Measurements from ENCODE around the genes POLR1F, ITGB8, SP8, SP4 and CDCA7L.

- PRO-cap = no peak
Observed at GRCh38 chr7:19707167-19707717, 1.6 kb downstream of the POLR1F start.

DNA sequence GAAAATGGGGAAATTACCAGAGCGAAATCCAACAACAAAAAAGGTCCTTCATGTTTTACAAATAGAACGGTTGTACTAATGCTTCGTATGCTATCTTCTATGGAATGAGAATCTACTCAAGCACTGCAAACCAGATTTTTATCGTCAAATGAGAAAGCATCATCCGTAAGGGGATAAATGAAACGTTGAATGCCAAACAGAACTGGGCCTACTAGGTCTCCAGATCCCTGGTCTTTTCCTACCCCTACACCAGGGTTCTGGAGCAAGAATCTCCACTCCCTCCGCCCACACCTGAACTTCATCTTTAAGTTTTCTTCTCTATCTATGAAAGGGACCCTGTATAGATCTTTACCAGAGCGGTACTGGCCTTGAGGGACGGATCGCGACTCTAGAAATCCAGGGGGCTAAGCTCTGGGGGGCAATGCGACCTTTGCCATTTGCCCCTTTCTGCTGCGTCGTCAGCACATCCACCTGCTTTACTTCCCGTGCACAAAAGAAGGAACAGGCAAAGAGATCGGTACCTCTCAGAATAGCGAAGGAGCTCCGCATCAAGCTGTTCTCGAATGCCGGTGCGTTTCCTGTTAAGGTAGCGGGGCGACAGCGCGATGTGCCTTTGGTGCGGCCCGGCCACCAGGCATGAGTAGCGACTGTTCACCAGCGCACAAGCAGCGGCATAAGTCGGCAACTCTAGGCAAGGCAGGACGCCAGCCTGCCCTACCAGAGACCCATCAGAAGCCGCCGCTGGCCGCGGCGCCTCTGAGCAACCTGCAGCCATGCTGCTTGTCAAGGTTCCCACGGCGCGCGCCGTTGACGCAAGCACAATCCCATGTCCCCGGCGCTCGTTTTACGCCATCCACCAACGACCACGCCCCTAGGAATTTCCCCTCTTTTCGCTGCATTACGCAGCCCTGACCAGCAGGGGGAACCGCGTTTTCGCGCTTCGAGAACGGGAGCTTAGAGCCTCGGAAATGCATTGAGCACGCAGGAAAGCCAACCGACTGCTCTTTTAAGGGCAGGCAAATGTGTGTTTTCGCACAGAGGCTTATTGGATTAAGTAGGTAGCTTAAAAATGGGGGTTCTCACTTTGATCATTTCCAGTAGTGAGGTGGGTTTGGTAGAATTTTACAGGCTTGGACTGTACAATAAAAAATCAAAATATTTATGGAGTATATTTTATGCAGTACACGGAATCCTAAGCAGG, at the start of gene POLR1F:
POLR1F (minus strand) TSS at position 796 of the 1,201 bp plus-strand sequence.
- PRO-cap = bidirectional peak, plus-strand start at position 957 of the sequence, minus-strand start at position 785 of the sequence

DNA sequence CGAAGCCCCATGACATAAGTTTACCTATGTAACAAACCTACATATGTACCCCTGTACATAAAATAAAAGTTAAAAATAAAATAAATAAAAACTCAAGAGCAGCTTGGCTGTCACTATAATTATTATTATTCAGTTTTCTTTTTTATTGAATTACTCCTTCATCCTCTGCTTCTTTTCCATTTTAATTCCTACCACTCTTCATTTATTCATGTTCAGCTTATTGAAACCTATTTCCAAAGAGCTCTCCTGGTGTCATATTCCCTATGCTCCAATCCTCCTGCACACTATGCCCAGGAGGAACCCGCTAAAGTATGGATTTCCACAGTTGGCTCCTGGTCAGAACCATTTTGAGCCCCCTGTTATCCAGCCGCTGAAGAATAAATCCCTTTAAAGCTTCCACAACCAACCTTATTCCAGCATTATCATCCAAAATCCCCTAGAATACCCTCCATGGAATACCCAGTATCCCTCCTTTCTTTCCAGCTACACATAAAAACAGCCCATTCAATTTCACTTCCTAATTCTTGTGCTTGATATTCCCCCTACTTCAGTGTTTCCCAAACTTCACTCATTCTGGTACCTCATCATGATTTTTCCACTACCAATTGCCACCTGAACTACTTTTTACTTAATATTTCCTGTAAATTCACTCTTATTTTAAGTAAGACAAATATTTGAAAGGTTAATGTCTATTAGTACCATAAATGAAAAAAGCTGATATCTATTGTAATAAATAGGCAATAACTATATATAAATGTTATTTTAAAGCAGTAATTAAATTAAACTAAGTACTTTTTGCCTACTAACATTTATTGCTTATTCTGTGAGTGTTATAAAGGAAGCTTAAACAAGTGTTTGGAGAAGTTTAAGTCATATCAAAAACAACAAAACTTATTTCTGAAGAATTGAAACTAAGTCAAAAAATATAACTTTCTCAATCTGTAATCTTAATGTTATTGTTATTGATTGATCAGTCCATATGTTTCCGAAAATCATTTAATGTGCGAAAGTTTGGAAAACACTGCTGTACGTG, 3.0 kb downstream of the MACC1 start:
- PRO-cap = no peak

DNA sequence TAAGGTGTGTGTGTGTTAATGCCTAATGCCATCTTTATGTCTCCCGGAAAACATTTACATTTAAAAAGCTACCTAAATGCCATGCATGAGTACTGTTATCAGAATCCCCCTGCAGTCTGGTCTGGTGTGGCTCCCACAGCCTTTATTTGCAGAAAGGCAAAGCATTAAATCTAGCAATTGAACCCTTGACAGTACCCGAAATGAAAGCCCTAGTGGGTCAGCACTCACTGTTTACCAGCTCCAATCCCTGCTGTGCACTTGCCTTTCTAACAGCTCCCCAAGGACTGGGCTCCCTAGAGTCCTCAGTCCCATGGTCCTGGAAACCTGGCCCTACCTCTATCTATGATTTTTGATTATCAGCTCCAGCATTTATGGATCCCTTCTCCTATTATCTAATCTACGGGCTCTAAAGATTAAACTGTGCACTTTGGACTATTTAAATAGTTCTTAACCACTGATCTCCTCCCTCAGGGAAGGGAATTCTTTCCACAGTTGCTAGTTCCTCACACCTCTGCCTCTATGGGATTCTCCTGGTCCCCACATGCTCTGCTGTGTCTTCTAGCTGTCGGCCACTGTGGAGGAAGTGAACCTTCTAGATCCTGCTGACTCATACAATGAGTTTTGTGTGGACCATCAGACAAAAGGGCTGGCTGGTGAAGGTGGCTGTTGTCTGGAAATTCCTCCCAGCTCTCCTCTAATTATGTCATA, 2.0 kb upstream of the MACC1 start:
- PRO-cap = no peak

- PRO-cap = no peak
Observed at GRCh38 chr7:20296589-20296788, 34.2 kb upstream of the ITGB8 start.

GRCh38 chr7:20330820-20331591, at the start of gene ITGB8:
Gene ITGB8, plus strand, starts transcription at chr7:20330900.
- PRO-cap = bidirectional peak, plus-strand start at chr7:20331050, minus-strand start at chr7:20331065

DNA sequence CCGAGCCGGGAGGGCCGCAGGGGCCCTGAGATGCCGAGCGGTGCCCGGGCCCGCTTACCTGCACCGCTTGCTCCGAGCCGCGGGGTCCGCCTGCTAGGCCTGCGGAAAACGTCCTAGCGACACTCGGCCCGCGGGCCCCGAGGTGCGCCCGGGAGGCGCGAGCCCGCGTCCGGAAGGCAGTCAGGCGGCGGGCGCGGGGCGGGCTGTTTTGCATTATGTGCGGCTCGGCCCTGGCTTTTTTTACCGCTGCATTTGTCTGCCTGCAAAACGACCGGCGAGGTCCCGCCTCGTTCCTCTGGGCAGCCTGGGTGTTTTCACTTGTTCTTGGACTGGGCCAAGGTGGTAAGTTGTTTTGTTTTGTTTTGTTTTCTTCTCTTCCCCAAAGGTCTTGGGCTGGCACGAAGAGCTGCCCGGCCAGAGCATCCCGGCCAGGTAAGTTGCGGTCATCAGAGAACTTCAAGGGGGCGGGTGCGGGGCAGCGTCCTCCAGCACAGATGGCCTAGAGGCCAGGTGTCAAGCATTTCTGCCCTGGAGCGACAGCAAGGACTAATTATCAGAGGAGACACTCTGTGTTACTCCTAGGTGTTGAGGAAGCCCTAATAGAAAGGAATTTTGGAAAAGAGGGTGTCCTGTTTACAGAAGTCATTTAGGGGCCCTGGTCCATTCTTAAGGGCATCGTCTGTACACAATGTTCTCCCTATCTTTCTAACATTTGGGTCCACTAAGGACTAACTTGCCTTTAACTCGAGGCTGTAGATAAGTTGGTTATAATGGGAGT, 1.1 kb downstream of the ITGB8 start:
- PRO-cap = no peak

- PRO-cap = no peak
Observed at GRCh38 chr7:20438420-20439064, 107.8 kb downstream of the ITGB8 start.

DNA sequence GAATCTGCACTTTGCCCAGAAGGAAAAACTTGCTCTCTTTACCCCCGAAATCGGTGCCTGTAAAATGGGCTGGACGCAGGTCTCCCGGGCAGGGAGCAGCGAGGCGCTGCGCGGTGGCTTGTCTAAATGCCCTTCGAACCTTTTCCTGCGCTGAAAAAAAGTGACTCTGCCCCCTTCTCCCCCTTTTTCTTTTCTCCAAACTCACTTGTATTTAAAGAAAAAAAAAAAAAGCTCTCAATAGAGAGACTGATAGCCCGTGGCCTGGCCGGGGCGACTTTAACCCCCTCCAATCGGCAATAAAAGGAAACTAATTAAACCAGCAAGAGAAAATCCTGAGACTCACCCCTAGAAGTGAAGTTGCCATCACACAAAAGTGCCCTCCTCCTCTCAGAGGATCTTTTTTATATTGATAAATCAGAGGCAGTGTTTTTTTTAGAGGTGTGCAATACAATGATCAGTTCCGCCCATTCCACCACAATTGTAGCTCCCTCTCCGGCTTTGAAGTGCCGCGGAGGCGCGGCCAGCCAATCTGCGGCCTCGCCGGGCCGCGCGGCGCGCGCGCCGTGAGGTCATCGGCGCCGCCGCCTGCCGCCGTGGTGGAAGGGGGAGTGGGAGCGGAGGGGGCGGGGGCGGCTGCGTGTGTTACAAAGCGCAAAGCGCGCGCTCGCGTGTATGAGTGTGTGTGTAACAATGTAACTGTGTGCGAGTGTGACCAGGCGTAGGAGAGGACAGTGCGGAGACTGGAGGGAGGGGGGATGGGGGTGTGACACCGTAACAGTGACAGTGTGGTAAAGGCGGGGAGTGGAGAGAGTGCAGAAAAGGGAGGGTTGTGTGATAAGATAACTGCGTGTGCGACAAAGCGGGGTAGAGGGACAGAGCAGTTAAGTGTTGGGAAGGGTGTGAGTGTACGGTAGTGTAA, at the start of gene SP8:
SP8 (minus strand) TSS at position 452 of the 919 bp plus-strand sequence.
- PRO-cap = no peak

GRCh38 chr7:21146616-21147250, 281.1 kb upstream of the SP4 start:
- PRO-cap = no peak

DNA sequence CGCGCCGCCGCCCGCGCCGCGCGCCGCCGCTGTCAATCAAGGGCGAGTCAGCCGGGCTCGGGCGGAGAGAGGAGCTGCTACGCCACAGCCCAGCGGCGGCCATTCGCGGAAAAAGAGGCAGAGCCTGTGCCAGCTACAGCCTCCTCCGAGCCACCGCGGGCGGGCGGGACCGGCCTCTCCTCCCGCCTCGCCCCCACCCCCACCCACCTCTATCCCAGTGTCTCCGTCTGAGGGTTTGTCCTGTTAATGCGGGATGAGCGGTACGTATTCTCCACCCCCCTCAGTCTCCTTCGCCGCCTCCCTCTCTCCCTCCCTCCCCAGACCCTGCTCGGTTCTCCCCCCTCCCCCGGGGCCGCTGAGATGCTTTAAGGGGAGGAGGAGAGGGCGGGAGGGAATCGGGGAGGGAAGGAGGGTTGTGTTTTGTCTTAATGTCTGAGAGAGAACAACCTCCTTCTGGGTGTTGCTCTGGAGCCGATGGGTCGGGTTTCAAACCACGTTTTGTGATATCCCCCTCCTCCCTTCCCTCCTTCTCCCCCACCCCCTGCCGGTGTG, at the start of gene SP4:
SP4 (plus strand) TSS at position 85 of the 552 bp plus-strand sequence.
- PRO-cap = bidirectional peak, plus-strand start at position 50 of the sequence, minus-strand start outside the sequence; bidirectional peak, plus-strand start at position 451 of the sequence, minus-strand start at position 305 of the sequence

GRCh38 chr7:21617830-21618450, 75.1 kb downstream of the DNAH11 start:
- PRO-cap = no peak

DNA sequence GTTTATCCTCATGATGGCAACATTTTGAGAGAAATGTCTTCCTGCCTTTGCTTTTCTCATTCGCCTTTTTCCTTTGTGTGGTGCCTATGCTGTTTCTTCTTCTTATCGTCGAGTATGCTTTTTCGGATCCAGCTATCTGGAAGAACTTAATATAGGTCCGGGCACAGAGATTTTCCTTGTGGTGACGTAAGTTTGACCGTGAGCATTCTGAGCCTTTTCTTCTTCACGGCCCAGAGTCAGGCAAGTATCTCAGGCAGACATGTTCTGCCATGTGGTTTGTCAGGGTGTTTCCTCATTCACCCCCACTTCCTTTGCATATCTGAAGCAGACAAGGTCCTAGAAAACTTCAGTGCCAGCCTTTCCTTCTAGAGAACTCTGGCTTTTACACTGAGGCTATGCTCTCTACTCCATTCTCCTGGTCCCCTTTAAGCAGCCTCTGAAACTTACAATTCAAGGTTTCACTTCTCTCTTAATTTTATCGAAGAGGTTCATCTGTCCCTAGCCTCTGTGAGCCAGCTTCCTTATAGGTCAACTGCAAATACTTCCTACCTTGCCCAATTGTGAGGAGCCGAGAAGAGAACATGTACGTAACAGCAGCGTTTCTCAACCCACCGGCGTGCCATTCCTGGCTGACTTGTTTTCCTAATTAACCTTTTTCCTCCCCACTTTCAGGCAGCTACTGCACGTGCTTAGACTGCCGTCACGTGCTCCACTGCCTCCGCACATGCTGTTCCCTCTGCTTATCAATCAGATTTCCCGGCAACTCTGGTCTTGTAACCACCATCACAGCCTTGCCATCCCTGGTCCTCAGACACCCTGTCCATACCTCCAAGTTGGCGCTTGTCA, 47.3 kb downstream of the CDCA7L start:
- PRO-cap = no peak

DNA sequence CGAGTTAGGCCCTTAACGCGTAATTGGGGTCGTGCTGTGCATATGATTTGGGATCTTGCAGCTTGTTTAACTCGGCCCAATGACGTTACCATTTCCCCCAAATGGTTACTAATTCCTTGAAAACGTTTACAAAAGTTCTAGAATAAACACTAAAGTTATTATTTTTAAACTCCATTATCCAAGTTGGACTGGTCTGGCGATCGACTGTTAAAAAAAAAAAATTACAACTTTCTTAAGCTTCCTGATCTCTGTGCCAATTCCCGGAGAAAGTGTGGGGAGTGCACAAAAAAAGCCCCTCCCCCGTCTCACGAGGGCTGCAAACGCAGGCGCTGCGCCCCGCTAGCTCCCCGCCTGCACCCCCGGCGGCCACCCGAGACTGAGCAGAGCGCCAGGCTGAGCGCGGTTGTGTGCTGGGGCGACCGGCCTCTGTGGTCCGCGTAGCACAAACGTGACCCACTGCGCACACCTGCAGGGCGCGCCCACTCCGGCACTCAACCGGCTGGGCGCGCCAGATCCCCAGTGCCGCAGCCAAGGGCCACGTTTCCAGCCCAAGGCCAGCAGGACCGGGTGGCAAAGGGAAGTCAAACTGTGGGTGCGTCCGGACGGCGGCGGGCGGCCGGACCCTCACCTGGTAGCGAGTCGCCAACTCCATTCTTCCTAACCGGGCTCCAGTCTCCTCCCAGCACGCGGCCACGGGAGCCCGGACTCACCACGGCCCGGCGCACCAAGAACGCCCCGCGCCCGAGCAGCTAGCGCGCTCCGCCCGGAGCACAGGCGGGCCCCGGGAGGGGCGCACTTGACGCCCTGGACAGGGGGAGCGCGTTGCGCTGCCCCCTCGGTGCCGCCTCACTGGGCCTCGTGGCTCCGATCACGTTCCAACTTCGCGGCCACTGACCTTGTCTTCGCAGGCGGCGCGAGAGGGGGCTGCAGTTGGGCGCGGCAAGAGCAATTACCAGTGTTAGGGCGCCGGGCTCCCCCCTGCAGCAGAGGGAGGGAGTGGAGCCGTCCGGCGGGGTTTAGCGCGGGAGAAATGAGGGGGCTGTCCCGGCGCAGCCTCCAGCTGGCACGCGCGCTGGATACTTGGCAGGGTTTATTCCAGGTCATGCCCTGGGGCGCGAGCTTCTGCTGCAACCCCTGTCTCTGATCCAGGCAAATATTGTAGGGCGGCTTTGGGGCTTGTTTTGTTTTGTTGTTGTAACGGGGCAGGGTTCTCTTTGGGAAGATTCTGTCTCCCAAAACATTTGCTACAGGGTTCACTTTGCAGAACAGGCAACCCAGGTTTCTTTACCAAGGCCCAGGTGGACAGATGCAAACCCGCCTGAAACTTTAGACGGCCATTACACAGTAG, at the start of gene CDCA7L:
CDCA7L (minus strand) TSS at position 747 of the 1,348 bp plus-strand sequence.
- PRO-cap = bidirectional peak, plus-strand start at position 383 of the sequence, minus-strand start at position 380 of the sequence; unidirectional peak, minus-strand start at position 729 of the sequence

DNA sequence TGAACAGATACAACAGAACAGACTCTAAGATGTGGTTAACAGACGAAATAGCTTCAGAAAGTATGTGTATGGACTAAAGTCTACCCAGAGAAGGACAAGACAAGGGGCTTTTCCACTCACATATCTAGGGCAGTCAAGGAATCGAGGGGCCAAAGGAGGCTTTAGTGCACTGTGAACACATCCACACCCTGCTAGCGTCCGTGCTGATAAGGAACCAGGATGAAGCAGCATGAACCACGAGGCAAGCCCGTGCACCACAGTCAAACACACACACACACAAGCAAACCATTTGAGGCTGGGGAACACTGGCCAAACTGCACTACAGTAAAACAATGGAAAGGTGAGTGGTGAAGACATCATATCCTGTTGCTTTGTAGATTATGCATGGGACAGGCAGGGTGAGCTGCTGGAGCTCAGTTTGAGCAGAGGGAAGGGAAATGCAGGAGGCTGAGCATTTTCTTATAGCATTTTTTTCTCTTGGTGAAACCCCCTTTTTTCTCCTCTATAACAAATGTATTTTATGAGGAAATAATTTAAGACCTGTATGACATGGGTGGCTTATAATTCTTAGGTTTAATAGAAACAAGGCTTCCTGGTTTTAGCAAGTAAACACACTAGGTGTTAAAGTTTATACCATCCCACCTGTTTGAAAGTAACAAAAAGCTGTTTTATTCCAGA, 177.5 kb upstream of the CDCA7L start:
- PRO-cap = no peak

DNA sequence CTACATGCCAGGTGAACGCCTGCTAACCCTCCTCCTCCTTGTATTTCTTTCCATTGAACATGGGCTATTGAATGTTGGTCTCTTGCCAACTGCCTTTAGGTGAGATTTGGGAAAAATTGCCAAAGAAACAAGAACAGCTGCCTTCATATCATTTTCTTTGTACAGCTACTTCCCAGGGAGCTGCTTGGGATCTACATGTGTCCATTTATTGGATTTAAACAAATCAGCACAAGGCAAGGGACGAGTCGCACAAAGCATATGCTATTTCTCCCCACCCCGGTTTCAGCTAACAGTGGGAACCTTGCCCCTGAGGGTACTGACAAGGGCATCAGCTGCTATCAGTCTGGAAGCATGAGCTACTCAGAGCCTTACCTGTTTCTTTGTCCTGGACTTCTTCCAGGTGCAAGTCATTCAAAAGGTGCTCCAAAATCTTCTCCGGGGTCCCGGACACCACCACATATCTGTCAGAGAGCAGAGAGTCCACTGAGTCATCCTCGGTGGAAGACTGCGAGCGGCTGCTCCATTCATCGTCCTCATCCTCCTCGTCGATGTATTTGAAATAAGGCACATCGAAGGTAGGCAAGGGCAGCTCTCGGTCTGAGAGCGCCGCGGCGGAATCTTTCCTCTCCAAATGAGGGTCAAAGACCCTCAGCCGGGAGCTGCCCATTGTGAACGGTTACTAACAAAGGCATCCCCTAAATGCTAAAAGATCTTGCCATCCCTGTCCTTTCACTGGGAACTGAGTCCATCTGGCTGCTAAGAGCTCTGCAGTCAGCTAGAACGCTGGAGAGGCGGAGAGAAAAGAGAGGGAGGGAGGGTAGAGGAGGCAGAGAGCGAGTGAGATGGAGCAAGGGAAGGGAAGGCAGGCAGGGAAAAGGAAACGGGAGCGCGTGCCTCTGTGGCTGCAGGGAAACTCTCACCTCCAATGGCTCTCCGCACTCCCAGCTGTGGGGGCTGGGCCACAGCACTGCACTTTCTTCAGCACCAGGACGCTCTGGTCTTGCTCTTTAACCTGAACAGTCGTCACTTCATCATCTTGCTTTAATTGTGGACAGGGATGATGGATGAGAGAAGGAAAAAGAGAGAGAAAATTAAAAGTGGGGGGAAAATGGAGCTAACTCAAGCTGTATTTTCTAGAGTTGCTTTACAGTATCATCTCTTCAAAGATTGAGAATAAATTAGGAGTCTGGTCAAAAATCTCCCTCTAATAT, 163.6 kb downstream of the RAPGEF5 start:
- PRO-cap = no peak

GRCh38 chr7:22320554-22321000, 36.4 kb downstream of the RAPGEF5 start:
- PRO-cap = no peak

DNA sequence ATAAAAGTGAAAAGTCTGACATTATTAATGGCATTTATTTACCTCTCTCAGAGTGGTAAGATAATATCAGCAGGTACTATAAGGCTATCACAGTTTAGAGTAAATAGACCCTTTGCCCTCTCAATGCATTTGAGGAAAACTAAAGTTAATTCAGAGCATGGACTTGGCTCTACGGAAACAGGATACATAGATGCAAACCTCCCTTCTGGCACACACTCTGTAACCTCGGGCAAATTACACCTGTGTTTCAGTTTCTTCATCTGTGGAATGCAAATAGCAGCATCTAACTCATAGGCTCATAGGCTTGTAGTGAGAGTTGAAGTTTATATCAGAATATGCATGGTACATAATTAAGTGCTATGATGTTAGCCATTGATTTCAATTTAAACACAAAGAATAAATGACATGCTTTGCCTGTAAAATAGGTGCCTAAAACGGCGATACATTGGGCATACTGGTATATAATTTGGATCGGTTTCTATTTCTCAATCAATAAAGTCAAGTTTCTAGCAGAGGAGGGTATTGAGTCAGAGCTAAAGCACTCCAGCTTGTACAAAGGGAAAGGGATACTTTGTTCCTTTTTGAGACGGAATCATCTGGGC, 5.5 kb downstream of the RAPGEF5 start:
- PRO-cap = no peak

- PRO-cap = no peak
Observed at GRCh38 chr7:22439057-22439545, 60.9 kb downstream of the STEAP1B start.

- PRO-cap = no peak
Observed at GRCh38 chr7:22549614-22550099, 49.7 kb upstream of the STEAP1B start.

Measured in penis (tissue), 1 donor.